ENCODE data around the genes KCNN3 and EFNA3.

GRCh38 chr1:153808432-153809171 lies 33.4 kb downstream of the SLC27A3 start:
- PRO-cap, 2 experiments: no peak in any of the 2 experiments

GRCh38 chr1:153892317-153892763 lies 30.4 kb downstream of the GATAD2B start:
- PRO-cap, 2 experiments: no peak in any of the 2 experiments

GRCh38 chr1:153944957-153945722 lies 1.4 kb downstream of the DENND4B start:
- PRO-cap, 2 experiments: peak in 2 of 2 experiments; most common plus-strand start chr1:153945443 (in 2); most common minus-strand start chr1:153945204 (in 1)

GRCh38 chr1:153948111-153948698 lies 1.7 kb upstream of the DENND4B start:
- PRO-cap, 2 experiments: no peak in any of the 2 experiments

DNA sequence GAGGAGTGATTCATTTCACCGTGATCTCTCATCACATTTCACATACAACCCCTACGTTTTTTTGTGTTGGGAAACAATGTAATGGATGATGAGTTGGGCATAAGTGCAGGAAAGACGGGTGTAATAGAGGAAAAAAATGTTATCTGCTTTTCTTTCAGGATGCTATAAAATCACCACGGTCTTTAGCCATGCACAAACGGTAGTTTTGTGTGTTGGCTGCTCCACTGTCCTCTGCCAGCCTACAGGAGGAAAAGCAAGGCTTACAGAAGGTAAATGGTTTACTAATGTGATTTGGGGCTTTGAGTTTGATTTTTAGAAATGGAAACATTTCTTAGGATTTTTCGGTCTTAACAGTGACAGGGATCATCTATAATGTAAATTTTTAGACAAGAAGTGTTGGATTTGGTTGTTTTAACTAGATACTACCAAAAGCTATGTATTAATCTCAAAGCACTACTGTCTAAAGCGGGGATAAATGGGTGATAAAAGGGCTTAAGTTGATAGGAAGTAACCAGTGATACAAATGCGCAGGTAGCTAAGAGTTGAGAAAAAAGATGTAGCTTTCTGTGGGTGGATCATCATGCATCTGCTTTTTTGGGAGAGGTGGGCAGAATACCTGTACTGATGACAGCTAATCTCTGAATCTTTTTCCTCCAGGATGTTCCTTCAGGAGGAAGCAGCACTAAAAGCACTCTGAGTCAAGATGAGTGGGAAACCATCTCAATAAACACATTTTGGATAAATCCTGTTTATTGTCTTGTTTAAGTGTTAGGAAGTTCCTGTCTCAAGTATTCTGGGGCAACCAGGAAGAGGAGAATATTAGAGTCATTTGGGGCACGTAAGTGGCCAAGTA lies 1.1 kb downstream of the RPS27 start:
- PRO-cap, 2 experiments: no peak in any of the 2 experiments

- PRO-cap, 2 experiments: no peak in any of the 2 experiments
Measured at GRCh38 chr1:154190404-154191112, 1.3 kb downstream of the TPM3 start.

DNA sequence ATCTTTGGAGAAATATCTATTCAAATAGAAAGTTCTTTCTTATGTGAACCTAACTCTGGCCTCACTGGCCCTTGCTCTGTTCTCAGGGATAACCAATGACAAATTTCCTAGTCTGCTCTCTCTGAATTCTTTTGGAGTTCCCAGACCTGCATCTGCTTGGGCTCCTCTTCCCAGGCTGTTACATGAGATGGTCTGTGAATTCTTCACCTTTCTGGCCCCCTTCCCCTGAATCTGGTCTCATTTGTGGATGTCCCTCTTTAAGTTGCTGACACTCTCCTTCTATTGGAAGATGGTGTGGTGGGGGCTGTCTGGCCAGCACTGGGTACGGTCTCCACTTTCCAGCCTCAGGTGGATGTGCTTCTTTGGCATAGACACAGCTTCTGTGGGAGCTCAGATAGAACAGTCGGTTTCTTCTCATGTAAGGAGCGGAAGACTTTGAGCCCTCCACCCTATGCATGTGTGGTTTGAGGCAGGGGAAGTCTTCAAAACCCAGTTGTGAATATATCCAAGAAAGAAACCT lies 35.9 kb downstream of the IL6R start:
- PRO-cap, 2 experiments: no peak in any of the 2 experiments

- PRO-cap, 2 experiments: no peak in any of the 2 experiments
Measured at GRCh38 chr1:154465394-154466379, 36.3 kb upstream of the TDRD10 start.

DNA sequence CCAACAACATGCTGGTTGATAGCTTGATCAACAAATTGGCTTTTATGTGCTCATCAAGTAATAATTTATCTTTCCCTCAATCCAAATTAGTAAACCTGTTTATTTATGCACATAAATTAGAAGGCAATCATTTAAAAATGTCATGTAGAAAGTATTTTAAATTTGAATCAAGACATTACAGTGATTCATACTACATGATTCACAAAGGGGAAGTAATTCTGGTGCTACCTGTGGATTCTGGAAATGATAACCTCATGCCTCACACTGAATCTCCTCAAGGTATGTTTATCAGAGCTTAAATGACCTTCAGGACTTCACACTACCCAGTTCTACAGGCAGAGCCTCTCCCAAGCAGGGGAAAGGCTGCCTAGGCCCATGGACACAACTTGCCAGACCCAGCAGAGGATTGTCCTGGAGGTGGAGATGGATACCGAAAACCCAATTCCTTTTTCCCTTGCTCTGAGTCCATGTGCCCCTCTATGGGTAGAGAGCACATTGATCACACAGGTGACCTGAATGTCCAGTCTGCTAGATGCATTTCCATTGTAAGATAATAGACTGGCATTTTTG lies 25.2 kb upstream of the TDRD10 start:
- PRO-cap, 2 experiments: no peak in any of the 2 experiments

DNA sequence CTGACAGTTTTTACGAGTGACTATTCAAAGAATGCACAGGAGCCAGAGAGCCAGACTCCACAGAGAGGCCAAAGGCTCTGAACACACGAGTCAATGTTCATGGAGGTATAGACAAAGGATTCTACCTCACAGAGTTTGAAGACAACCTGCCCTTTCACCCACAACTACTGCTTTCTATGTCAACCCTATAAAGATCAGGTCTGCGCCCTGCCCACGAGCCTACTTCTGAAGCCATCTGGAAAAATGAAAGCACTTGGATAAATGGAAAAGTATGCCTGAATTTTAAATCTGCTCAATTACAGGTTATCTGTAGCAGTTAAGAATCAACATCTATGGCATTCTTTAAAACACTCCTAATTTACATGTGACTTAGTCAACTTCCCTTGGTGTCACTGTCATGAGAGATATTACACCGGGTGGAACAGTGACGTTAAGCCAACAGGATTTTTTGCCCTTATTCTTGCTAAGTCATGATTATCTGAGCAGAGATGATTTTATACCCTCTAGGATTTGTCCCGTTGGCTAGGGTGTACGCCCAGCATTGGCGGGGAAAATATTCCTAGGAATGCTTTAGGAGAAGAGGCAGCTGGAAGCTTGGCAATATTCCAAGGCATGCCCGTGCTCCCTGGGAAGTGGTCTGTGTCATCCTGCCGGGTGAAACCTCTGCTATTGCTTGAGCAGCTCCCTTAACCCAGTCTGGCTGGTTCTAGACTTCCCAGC lies 16.0 kb downstream of the CHRNB2 start:
- PRO-cap, 2 experiments: no peak in any of the 2 experiments

- PRO-cap, 2 experiments: no peak in any of the 2 experiments
Measured at GRCh38 chr1:154608409-154608514, 276 bp upstream of the ADAR start.

DNA sequence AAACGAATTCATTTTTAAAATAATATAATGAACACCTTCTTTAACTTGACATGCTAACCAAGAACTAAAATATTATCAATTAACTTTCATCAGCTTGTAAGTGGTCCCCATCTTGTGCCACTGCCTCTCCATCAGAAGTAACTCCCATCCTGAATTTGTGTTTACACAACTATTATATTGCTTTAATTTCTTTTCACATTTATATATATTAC lies 20.2 kb upstream of the ADAR start:
- PRO-cap, 2 experiments: no peak in any of the 2 experiments

DNA sequence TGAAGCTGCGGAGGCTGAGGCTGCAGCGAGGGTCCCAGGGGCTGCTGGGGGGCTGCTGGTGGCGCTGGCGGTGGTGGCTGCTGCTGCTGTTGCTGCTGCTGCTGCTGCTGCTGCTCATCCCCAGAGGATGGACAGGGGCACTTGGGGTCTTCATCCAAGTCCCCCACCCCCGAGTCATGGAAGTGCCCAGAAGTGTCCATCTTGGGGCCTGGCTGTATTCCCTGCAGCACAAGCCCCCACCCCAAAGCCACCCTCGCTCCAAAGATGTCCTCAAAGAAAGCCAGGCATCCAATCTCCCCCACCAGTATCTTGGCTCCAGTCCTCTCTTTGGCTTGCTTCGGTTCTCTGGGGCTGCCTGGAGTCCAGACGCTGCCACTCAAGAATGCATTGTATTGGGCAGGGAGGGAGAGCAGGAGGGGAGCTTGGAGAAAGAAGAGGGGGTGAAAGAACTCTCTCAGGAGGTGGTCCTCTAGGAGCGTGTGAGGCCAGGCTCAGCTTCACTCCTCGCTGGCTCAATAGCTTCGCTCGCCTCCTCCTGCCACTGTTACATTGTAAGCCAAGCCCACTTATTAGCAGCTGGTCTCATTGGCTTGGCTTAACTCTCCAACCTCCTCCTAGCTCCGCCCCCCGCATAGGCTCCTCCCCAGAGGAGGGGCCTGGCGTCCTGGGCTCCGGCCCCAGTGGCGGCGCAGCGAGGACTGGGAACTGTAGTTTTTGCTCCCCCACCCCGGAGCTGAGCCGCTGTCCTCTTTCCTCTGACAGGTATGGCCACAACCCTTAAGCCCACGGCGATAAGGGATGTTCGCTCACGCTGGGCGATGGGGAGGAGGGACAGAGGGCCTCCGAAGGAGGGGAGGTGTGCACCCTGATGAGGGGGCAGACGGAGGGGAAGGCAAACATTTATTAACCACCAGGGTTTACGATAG lies at the start of gene KCNN3:
TSS of gene KCNN3 (minus strand) at position 517 of the 926 bp plus-strand sequence.
- PRO-cap, 2 experiments: peak in 2 of 2 experiments; most common plus-strand start position 667 of the sequence (in 1); most common minus-strand start position 517 of the sequence (in 1)

DNA sequence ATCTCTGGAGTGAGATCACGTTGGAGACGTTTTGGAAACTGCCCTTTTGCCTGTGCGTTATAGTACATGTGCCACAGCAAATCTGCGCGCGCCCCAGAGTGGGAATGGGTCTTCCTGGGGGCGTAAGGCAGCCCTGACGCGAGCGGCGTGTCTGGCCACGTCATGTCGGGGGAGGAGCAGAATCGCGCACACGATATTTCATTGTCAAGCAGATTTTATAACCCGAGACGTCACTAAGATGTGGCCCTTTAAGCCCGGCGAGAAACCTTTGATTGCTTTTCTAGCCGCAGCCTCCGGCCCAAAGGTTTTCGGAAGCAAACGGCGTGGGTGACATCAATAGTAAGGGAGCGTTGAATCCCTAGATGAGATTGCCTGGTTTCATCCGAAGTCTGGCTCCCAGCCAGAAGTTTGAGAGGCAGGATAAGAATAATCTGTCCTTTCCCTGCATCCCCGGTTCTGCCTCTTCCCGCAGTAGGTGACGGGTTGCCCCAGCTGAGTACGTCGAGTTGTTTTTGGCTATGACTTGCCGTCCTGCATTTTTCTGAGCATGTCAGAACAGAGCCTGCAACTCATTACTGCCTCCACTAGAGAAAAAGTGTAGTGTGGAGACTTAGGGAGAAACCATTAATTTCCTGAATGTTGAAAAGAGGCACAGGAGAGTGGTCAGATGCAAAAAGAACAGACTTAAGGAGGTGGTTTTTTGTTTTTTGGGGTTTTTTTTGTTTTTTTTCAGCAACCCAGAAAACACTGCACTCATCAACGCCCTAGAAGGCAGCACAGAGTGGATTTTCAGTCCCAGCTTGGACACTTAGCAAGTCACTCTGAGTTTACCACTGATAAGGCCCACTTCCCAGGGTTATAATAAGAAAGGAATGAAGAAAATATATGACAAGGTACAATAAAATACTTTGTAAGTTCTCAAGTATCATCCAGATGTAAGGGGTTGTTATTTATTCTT lies 892 bp upstream of the PMVK start:
- PRO-cap, 2 experiments: peak in 2 of 2 experiments; most common plus-strand start position 225 of the sequence (in 2); most common minus-strand start position 458 of the sequence (in 1)

GRCh38 chr1:154971340-154971754 lies 800 bp upstream of the SHC1 start:
- PRO-cap, 2 experiments: no peak in any of the 2 experiments

DNA sequence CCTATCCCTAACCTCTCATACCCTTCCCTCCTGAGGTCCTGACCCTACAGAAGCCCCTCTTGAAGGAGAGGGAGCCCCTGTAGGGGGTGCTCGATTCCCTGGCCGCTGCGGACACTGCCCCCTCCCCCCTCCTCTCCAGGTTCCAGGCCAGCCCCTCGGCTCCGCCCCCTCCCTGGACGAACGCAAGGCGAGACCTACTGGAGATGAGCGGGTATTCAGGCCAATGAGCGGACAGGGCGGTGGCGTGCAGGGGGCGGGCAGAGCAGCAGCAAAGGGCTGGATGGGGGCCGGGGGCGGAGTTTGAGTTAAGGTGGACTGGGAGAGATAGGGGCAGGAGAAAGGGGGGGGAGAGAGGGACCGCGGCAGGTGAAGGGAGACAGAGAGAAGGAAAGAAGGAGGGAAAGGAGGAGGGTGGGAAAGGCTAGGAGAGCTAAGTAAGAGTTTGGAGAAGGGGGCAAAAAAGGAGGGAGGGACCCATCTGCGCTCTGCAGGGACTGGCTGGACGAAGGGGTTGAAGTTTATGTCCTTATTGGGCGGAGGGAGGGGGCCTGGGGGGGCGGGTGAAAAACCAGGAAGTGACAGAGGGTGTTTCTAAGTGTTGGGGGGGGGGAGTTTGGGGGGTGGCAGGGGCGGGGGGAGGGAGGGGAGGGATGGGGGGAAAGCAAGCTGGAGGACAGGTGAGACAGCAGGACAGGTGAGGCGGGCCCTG lies 455 bp upstream of the ZBTB7B start:
- PRO-cap, 2 experiments: peak in 2 of 2 experiments; most common plus-strand start position 308 of the sequence (in 1); most common minus-strand start position 116 of the sequence (in 2)

DNA sequence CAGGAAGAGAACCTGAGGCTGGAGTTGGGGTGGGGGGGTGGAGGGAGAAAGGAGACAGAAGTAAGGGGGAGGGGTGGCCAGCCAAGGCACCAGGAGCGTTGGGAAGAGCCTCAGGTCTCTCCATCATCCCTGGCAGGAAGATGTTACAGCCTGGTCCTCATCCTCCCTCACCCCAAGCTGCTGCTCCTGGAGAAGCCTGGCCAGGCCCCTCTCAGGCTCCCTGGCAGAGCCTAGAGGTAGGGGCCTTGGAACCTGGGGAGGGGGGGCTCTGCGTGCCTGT lies 8.1 kb downstream of the ZBTB7B start:
- PRO-cap, 2 experiments: no peak in any of the 2 experiments

DNA sequence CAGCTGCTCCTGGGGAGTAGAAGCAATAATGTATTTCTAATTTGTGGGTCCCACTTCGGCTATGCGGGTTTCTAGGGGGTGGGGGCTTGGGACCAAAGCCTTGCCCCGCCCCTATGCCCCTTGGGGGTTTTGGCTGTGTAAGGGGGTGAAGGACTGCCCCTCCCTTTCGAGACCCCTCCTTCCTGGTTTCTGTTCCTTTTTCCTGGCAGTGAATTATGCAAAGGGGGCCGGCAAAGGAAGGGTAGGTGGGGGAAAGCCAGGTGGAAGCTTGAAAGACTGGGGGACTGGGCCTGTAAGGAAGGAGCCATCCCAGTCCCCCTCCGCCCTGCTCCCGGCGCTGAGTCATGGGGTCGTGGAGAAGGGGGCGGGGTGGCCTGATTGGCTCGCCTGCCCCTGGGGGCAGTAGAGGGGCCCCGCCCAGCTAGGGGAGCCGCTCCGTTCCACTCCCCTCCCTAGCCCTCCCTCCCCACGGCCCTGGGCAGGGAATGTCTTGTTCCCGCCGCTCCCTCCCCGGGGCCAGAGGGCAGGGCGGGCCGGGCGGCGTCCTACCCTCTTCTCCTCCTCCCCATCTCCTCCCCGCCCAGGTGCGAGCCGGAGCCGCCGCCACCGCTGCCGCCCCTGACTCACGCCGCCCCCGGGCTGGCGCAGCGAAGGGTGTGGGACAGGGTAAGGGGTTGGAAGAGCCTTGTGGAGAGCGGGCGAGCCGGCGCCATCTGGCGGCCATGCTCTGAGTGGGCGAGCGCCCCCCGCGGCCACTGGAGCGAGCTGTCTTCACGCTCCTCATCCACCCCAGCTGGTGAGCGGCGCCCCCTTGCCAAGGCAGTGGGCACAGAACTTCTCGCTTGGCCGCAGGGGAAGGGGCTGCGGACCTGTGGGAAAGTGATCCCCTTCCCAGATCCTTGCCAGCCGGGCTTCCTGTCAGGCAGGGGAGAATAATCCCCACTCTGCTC lies 14.6 kb downstream of the ZBTB7B start:
- PRO-cap, 2 experiments: peak in 2 of 2 experiments; most common plus-strand start position 519 of the sequence (in 1); most common minus-strand start position 641 of the sequence (in 2)

GRCh38 chr1:155078597-155079014 lies at the start of gene EFNA3:
TSS of gene EFNA3 (plus strand) at chr1:155078837.
- PRO-cap, 2 experiments: peak in 2 of 2 experiments; most common plus-strand start chr1:155078842 (in 1)

- PRO-cap, 2 experiments: peak in 2 of 2 experiments; most common plus-strand start chr1:155085001 (in 1); most common minus-strand start chr1:155085406 (in 2)
Measured at GRCh38 chr1:155084550-155085604, 6.2 kb downstream of the EFNA3 start.